Mesenchymal stem cell of adipose (primary cell): ENCODE measurements around the genes LCA5 and MRAP2.

DNA sequence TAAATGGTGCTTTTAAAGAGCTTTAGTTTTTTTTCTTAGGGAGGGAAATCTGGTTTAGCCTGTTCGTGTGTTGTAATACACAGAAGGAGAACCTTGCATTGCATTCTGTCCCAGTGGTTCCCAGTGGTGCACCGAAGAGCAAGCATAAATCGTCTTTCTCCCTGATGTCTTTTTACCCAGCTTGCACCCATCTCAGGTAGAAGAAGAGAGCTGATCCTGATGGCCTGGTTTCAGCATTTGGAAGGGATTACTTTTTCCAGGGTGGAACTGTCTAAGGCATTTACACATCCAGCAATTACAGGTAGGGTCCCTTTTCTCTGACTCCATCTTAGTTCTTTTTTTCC is 102.2 kb upstream of the PHIP start:
- CAGE, long polyA plus RNA: no peak

DNA sequence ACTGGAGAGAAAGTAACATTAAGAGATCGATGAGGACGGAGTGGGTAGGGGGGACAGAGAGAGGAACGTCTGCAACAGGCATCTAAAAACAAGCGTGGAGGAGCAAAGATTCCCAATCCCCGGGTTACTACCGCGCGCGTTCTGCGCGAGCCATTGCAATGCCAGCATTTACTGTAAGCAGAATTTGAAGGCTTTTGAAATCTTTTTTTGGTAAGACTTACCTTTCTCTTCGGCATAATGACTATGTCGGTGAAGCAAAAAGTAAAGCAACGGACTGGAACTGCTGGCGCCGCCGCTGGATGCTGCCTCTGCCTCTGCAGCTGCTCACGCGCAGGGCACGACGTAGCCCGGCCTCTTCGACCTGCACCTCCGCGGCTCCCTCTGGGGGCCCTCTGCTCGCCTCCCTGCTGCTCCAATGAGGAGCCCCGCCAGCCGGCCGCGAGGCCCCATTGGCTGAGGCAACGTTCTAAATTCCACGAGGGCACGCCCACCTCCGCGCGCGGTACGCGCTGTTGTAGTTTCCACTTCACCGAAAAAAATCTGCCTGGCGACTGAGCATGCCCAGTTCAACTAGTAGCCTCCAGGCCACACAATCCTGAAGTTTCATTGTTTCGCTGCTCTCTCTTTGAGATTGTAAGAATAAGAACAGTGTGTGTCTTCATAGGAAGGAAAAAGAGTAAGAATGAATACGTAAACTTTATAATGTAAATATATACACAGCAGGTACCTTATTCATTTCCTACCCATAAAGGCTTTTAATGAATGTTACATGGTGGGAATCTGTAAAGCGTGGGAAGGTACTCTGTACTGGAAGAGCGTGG is 156.5 kb upstream of the PHIP start:
- CAGE, long polyA plus RNA: start-site peak on the minus strand centred at position 311 of the sequence, 14 bp wide, 64 and 61 reads in 2 replicates

DNA sequence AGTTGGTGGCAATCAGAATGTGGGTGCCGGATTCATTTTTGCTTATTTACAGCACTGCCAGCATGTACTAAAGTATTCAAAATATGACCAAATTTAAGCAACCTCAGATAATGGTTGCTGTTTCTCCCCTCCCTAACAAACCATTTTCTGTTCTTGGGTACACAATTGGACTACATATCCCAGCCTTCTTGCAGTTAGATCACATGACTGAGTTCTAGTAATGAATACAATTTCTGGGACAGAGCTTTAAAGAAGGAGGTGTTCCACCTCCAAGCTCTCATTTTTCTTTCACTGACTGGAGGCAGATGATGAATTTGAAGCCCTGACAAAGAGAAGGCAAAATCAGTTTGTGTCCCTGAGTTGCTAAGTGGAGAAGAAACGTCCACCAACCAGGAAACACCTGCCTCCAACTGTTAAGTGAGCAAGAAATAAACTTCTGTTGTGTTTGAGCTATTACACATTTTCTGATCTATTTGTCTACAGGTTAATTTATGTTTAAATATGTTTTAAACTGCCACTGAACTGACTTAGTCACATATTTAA is 117.2 kb downstream of the LCA5 start:
- CAGE, long polyA plus RNA: no peak

DNA sequence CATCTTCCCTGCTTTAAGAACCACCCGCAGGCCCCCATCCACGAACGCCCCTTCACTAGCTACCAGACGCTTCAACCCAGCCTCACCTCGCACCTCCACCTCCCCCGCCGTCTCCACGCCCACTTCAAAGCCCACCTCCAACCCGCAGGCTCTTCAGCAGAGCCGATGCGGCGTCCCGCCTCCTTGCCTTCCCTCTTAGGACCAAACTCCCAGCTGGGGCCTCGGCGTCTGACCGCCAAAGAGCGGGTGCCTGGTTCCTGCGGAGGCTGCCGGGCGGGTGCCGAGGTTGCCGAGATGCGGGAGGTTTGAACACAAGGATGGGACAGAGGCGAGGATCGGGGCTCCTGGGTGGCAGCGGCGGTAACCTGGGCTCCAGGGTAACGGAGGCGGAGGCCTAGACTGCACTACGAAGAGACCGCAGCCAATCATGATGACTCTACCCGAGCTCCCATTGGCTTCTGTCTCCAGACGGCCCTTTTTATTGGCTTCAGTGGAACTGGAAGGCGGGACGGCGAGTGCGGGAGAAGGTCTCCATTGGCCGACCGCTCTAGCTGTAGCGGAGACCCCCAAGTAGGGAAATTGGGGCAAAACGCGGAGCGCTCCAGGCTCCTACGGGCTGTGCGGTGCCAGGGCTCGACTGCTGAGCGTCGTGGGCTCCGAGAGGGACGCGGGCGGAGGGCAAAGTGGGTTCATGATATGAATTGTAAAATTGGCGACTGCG is at the start of gene LCA5:
TSS of gene LCA5 (minus strand) at position 401 of the 721 bp plus-strand sequence.
- CAGE, long polyA plus RNA: no peak

DNA sequence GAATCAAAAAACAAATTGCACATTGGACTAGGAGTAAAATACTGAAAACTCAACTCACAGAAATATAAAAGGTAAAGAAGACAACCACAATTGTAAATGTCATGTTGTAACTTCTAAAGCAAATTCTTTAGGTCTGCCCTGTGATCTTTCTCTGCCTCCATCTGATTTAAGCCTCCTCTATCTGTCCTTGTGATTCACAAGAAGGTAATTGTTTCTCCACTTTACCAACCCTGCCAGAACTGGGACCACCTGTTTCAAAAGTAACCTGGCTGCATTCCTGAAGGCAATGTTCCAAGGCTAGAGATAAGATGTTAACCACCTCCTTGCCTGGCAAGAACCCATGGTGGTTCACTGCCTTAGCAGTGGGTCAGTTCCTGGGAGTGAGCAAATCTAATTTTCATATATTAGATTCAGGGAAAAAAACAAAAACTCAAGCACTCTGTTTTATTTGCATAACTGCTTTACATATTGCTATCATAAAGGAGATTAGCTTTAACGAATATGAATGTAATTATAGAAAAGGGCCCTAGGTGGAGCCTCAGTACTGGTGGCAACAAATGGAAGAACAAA is 33.3 kb upstream of the LCA5 start:
- CAGE, long polyA plus RNA: no peak

DNA sequence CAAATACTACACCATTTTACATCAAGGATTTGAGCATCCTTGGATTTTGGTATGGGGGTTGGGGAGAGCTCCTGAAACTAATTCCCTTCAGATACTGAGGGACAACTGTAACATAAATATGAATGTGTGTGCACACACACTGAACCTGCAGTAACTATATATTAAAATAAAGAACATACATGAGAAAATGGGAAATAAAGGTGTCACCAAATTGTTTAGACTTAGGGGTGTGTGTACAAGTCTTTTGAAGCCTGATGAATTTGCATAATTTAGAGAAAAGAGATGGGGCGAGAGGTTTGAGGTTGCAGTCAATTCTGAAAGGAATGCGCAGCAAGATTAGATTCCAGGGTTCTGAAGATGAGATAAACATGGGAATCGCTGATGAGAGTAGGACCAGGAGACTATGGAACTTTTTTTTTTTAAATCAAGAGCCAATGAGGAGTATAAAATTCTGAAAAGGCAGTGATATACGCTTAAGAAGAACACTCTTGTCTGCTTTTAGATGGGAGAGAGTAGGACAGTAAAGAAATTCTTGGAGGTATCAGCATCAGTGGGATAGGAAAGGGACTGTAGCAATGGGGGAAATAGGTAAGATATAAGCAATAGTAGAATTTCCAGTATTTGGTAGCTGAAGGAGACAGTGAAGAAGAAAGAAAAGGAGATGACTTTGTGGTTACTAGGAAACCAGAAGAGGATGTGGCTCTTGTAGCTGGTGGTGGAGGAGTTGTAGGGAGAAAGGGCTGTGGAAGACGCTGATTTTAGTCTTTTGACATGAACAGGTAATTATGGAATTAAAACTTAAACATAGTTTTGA is 25.8 kb downstream of the SH3BGRL2 start:
- CAGE, long polyA plus RNA: no peak

DNA sequence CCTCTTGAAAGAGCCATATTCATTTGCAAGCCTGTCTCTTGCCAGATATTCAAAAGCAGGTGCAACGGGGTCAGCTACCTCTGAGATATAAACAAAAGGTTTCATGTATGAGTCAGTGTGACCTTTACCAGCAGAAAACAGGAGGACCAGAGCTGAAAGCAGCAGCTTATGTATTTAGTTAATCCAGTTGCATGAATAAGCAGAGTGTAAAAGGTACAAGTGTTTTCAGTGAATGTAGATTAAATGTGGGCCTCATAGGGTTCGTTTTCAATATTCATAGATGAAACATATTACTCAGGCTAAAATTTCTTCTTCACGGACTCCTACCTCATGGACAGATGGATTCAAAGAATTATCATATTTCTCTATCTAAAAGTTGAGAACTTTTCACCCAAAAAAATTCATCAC is 55.9 kb downstream of the TENT5A start:
- CAGE, long polyA plus RNA: no peak

DNA sequence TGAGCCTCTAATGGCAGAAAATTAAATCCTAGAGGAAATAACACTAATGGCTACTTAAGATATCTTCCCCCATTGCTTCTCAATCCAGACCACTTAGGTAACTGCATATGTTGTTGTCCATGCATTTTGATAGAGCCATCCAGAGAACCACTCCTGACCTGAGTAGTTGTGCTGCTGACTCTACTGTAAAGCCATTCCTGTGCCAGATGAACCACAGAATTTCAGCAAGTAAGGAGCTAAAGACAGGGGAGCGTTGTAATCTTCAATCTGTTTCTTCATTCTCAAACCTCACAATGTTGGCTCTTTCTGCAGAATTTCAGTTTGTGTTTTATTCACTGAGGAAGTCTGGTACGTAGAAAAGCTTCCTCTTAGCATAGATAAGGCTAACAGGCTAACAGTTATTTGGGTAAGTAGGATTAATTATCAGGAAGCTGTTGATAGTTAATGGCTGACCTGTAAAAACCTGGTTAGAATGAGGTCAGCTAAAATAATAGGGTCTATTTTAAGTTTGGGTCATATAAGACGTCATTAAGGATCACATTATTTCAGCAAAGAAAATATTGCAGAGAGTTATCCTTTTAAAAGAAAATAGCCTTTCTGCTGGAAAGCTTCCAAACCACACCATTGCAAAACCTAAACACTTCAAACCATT is 14.0 kb upstream of the TENT5A start:
- CAGE, long polyA plus RNA: no peak

GRCh38 chr6:81774424-81774923 is 22.0 kb upstream of the TENT5A start:
- CAGE, long polyA plus RNA: no peak

GRCh38 chr6:81788679-81788997 is 36.2 kb upstream of the TENT5A start:
- CAGE, long polyA plus RNA: no peak

DNA sequence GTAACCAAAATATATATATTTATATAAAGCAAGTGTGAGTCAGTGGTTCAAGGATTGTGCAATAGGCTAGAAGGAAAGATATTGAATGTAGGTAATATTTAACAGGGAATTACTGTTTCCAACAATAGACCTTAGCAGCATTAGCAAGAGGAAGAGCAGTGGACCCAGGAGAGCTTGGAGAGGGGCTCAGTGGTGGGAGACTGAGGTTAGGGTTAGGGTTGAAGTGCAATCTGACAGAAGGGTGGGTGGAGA is 181.3 kb upstream of the TENT5A start:
- CAGE, long polyA plus RNA: no peak

- CAGE, long polyA plus RNA: no peak
Observed at GRCh38 chr6:82066989-82067533, 180.5 kb downstream of the IBTK start.

- CAGE, long polyA plus RNA: no peak
Observed at GRCh38 chr6:82214254-82214815, 33.2 kb downstream of the IBTK start.

GRCh38 chr6:82246701-82247378 is 704 bp downstream of the IBTK start:
- CAGE, long polyA plus RNA: no peak

GRCh38 chr6:83260548-83261108 is 67.5 kb downstream of the RWDD2A start:
- CAGE, long polyA plus RNA: no peak

DNA sequence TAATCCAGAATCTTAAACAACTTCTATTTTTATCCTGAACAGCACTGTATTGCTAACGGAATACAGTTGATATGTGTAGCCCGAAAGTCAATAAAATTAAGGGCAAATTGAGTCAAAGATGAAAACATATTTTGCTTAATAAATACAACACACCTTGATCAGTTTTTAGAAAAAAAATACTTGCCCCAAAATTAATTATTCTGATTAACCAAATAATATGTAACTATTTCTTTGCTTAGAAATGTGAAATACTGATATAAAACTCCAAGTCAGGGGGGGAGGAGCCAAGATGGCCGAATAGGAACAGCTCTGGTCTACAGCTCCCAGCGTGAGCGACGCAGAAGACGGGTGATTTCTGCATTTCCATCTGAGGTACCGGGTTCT is 97.2 kb downstream of the ME1 start:
- CAGE, long polyA plus RNA: no peak

- CAGE, long polyA plus RNA: no peak
Observed at GRCh38 chr6:83708559-83709001, 321 bp downstream of the SNAP91 start.

DNA sequence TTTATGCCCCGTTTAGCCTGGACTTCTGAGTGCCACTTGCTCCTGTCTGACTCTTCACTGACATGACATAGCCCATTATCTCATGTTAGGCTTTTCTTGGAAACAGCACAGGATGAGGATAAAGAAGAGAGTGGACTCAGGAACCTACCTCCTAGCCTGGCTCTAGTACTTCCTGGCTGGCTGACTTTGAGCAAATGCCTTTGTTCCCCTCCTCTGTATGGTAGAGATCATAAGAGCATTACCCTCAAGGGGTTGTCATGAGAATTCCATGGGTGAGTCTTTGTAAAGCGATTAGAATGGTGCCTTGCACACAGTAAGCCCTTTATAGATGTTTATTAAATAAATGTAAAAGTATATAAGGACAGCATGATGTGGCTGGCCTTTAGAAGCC is 40.5 kb upstream of the MRAP2 start:
- CAGE, long polyA plus RNA: no peak

GRCh38 chr6:84033487-84033993 is at the start of gene MRAP2:
Gene MRAP2 (plus strand): TSS chr6:84033772.
- CAGE, long polyA plus RNA: no peak

DNA sequence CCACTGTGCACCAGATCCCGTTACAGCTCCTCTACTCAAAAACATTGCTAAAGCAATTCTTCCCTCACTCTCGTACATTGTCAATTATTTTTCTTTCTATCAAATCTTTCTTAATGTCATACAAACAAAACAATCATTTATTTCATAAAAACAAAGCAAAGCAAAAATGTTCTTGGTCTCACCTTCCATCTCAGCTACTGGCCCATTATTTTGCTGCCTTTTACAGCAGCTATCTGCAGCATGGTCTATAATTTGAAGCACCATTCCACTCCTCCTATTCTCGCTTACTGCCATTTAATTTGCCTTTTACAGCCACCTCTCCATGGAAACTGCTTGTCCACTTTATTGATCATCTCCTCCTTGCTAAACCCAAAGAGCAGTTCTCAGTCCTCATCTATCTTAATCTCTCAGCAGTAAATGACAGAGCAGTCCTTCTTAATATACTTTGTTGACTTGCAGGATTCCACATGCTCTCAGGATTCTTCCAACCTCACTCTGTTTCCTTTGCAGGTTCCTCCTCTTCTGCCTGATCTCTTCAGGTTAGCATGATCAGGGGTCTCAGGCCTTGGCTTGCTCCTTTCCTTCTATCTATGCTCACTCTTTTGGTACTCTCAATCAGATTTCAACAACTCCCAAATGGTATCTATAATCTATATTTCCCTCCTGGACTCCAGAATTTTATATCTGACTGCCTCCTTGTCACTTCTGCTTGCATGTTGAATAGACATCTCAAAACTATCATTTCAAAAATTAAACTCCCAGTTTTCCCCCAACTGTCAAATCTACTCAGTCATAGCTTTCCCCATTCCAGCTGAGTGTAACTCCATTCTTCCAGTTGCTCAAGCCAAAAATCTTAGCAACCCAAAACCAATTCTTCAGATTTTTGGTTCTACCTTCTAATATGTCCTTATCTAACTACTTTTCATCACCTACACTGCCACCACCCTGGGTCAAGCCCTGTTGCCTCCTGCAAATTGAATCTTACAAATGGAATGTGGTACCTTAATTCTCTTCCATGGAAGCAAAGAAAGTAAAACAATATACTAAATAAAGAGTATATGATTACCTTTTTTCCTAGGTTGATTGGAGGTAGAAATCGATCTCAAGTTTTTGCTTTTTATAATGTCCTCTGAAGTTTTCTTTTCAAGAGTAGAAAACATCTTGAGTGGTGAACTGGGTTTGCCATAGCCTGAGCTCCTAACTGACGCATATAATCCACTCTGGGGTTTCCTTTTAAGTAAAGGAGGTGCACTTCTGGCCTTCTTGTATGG is 42.9 kb downstream of the CEP162 start:
- CAGE, long polyA plus RNA: no peak